ENCODE data around the gene MUSK.

DNA sequence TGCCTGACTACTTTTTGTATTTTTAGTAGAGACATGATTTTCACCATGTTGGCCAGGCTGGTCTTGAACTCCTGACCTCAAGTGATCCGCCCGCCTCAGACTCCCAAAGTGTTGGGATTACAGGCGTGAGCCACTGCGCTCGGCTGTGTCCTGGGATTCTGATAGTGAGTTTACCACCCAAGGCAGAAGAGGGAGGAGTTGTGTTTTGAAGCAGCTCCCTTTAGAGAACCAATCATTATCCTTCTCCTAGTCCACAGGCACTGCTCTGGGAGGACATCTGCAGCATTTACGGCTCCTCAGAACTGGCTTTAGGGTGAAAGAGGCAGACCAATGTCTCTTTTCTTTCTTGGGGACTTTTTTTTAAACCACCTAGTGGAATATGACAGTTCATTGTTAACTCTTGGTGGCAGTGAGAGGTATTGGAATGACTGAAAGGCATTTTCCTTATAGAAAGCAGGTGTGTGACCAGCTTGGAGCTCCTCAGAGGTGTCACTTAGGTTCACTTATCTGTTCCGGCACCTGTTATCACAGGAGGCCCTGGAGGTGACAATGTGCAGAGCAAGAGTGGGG lies 5.6 kb downstream of the C9orf152 start:
- PRO-cap: no peak

DNA sequence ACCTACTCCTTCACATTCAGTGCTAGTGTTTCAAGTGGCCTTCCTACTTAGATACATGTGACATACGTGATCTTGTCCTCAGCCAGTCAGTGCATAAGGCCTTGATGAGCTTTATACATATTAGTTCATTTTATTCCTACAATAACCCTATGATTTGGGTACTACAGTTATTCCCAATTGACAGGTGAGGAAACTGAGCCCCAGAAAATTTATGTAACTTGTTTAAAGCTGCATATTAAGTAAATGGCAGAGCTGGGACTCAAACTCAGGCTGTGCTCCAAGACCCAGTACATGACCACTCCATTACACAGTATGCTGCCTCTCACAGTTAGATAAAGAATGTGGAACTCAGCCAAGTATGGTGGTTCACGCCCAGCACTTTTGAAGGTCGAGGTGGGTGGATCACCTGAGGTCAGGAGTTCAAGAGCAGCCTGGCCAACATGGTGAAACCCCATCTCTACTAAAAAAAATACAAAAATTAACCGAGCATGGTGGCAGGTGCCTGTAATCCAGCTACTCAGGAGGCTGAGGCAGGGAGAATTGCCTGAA lies 2.5 kb downstream of the C9orf152 start:
- PRO-cap: no peak

DNA sequence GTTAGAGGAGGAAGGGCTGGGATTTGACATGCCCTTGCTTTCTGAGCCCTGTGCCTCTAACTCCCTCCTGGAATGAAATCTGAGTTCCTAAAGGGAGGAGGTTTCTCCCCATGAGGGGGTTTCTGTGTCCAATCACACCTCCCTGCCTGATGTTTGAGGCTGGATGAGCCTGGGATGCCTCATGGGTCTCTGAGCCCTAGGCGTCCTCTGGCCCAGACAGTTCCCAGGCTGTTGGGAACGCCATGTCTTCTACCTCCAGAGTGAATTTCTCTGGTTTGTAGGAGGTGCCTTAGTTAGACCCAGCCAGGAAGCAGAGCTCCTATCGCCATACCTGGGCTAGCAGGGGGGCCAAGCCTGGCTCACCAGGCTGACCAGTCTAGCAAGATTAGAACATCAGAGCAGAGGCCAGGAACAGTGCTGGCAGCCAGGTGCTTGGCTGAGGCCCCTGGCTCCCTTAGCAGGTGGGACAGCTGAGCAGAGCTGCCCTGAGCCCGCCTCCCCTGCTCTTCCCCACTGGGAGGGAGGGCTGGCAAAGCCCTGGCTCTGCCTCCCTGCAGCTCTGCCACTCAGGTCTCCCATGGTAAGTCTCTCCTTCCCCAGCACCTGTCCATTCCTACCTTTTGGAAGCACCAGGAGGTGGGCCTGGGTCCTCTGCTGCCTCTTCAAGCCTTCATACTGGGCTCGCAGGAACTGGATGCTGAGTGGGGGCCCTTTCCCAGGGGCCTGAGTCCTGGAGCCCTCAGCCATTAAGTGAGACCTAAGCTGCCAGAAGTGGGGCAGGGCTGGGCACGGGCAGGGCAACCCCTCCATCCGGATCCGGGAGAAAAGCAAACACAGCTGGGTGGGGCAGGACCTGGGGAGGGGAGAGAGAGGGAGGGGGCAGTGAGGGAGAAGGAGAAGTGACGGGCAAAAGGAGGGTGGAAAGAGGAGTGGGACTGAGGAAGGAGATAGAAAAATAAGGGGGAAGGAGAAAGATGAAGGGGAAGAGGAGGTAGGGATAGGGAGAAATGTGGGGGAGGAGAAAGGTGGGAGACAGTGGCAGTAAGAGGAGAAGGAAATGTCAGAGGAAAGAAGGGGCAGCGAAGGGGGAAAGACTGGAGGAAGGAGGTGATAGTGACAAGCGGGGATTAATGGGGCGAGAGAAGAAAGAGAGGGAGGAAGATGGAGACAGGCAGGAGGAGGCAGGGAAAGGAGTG lies 791 bp downstream of the C9orf152 start:
- PRO-cap: no peak

- PRO-cap: no peak
Measured at GRCh38 chr9:110407802-110408443, 70.3 kb upstream of the TXNDC8 start.

GRCh38 chr9:110668669-110668991 lies at the start of gene MUSK:
MUSK (plus strand) TSS chr9:110668791.
- PRO-cap: no peak

- PRO-cap: no peak
Measured at GRCh38 chr9:110727870-110728580, 59.4 kb downstream of the MUSK start.

DNA sequence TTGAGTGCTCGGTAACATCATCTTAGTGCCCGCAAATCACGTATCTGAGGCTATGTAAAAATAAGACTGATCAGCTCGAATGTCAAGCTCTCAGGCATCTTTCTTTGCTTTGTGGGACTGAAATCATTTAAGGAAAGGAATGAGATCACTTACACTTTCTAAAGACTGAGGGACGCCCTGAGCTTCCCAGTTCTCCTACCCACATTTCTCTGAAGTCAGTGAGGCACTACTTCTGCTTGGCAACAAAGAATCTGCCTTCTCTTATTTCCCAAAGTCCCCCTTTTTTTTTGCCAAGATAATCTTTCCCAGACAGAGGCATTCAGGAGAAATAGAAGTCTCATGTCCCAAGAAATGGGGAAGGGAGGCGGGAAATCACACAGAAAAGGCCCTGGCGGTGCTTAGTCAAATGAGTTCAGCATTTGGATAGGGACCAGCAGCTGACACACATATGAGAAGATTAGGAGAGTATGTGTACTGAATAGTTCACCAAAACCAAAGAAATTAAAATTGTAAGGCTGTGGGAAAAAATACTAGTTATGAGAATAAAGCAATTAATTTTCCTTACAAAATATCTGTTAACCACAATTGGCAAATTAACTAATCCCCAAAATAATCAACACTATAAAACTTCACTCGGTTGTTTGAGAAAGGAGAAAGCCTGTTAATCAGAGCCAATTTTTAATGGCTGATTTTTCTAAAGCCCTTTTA lies 159.7 kb downstream of the MUSK start:
- PRO-cap: no peak

GRCh38 chr9:110926742-110927254 lies 111.5 kb downstream of the LPAR1 start:
- PRO-cap: no peak

GRCh38 chr9:111385194-111385520 lies 55.1 kb upstream of the OR2K2 start:
- PRO-cap: no peak

GRCh38 chr9:111482579-111483736 lies 1.2 kb downstream of the ECPAS start:
- PRO-cap: bidirectional peak, plus-strand start at chr9:111482868, minus-strand start at chr9:111482757; bidirectional peak, plus-strand start at chr9:111483320, minus-strand start at chr9:111483201; bidirectional peak, plus-strand start at chr9:111483643, minus-strand start at chr9:111483559

DNA sequence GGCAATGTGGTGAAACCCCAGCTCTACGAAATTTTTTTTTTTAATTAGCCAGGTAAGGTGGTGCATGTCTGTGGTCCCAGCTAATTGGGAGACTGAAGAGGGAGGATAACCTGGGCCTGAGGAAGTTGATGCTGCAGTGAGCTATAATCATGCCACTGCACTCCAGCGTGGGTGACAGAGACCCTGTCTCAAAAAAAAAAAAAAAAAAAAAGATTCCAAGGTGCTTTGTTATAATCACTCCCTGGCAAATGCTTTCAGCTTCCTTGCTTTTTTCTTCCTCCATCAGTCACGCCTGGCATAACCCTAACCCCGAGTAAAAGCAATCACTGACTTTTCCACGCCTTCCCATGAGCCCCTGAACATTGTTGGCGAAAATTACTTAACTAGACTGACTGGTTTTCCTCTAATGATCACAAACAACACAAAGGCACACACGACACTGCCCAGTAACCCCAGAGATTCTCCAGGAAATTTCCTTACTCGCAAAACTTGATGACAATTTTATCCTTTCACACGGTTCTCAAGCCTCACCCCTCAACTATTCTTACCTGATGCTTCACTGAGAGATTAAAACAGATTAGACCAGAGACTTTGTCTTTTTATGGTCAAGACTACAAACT lies 11.3 kb upstream of the PTGR1 start:
- PRO-cap: no peak

DNA sequence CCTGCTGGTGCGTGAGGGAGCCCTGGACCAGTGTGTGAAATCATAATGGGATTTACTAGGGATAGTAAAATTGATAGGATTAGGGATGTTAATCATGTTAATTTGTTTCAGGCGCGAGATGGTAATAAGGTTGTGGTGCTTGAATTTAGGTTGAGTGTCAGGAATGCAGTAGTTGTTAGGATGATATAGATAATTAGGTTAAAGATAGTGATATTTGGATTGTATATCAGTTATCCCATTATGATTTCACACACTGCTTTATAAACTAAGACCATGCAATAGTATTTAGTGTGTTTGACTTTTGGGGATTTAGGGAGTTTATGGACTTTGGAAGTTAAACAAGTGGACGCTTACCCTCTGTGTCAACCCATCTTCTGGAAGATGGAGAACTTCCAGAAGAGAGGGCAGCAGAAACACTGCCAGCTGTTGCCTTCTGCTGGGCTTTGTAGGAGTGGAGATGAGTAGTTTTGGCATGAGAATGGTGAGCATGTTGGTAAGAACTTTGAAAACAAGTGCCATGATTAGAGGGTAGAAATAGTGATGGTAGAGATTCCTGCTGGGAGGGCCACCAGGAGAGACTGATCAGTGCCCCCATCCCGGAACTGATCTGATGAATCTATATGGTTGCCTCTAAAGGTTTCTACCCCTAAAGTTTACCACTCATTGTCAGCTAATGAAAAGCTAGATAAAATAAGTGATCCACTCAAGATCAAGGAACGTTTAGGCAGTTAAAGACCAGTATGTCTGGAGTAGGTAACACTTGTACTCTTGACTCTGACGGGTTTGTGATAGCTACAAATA lies 2.2 kb downstream of the DNAJC25 start:
- PRO-cap: no peak

DNA sequence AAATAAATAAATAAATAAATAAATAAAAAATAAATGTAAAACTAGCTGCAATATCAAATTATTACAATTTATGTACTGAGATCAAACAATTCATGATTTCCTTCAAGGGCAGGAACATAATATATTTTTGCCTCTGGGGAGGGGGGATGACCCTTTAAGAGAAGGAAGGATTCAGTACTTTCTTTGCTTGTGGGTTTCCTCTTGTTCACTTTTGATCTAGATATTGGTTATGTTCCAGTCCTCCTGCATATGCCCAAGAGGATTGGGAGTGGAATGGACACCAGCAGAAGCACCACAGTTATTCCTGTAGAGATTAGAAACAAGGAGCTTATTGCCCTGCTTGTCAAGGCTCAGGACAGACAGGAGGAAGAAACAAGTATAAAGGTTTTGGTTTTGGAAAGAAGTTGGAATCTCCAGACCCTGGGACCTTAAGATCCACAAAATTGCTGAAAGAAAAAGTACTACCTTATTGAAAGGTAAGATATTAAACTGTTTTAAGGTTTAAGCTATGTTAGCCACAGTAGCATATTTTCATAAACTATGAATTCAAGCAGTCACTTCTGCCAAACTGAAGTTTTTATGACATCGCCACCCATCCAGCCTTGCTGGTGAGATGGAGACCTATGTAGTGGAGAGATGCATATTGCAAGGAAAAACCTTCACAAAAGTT lies 11.6 kb downstream of the DNAJC25 start:
- PRO-cap: no peak

- PRO-cap: no peak
Measured at GRCh38 chr9:111656945-111657526, 4.4 kb upstream of the GNG10 start.

- PRO-cap: no peak
Measured at GRCh38 chr9:111856034-111856438, 40.6 kb upstream of the UGCG start.

DNA sequence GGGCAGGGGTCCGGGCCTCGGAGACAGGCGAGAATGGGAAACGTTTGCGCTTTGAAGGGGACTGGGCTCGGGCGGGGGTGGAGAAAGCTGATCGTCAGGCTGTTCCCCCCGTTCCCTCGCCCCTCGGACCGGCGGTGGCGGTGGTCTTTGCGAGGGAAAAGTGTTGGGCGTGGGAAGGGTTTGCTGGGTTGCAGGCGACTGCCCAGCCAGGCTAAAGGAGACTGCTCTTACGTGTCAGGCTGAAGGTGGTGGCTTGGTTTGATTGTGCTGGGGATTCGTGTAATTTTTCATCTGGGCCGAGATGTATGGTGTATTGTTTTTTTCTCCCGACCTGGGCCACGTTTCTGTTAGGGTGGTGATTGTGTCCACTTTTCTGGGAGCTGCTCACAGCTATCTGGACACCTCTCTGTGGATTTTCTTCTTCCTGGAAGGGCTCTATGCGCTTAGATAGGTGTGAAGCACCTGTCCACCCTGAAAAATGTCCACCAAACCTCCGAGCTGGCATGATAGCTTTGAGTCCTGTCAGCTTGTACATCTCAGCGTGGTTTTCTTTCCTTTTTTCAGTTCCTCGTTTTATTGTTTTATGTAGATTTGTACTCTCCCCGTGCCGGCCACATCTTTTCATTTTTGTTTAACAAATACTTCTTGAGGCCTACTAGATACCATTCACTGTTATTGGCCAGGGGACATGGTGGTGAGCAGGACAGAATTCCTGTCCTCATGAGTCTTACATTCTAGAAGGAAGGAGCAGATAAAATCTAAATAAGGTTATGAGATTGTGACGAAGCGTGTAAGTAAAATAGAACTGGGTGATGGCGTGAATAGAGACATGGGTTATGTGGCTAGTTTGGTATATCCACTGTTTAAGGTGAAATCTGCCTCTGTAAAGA lies 973 bp downstream of the UGCG start:
- PRO-cap: unidirectional peak, minus-strand start at position 224 of the sequence

- PRO-cap: no peak
Measured at GRCh38 chr9:111937748-111938960, 41.5 kb downstream of the UGCG start.

GRCh38 chr9:111974200-111975024 lies 77.8 kb downstream of the UGCG start:
- PRO-cap: no peak

GRCh38 chr9:112002450-112002901 lies 105.9 kb downstream of the UGCG start:
- PRO-cap: no peak

DNA sequence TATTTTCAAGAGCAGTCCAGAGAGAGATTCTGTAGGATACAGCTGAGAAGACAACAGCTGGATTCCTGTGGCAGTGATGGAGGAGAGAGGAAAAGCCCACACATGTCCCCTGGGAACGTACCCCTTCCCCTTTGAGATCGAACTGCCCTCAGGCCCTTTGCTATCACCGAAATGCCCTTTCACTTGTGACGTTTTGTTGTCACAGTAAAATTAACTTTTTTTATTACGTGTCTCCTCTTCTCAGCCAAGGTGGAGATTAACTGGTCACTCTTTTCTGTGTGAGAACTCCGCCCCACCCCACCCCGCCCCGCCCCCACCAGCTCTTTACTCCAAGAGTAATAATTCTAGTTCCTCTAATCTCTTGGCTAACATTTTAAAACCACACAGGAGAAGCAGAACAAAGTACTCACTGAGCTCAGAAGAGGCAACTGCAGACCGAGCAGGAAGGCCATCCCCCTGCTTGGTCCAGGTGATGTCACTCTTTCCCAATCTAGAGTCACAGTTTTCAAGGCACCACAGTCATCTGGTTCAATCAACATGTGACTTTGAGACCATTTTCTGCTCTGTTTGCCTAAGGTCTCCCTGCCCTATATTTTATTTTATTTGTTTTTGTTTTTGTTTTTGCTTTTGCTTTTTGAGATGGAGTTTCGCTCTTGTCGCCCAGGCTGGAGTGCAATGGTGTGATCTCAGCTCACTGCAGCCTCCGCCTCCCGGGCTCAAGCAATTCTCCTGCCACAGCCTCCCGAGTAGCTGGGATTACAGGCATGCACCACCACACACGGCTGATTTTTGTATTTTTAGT lies 105.5 kb downstream of the SUSD1 start:
- PRO-cap: no peak